SJSA1 (cell line): ENCODE measurements around the genes ZNF626, ZNF431, ZNF492 and ZNF730.

- RAMPAGE, long total RNA: no peak
Measured at GRCh38 chr19:19627393-19628040, 503 bp downstream of the LPAR2 start.

- RAMPAGE, long total RNA: no peak
Measured at GRCh38 chr19:19660930-19662278, 2.1 kb downstream of the ATP13A1 start.

DNA sequence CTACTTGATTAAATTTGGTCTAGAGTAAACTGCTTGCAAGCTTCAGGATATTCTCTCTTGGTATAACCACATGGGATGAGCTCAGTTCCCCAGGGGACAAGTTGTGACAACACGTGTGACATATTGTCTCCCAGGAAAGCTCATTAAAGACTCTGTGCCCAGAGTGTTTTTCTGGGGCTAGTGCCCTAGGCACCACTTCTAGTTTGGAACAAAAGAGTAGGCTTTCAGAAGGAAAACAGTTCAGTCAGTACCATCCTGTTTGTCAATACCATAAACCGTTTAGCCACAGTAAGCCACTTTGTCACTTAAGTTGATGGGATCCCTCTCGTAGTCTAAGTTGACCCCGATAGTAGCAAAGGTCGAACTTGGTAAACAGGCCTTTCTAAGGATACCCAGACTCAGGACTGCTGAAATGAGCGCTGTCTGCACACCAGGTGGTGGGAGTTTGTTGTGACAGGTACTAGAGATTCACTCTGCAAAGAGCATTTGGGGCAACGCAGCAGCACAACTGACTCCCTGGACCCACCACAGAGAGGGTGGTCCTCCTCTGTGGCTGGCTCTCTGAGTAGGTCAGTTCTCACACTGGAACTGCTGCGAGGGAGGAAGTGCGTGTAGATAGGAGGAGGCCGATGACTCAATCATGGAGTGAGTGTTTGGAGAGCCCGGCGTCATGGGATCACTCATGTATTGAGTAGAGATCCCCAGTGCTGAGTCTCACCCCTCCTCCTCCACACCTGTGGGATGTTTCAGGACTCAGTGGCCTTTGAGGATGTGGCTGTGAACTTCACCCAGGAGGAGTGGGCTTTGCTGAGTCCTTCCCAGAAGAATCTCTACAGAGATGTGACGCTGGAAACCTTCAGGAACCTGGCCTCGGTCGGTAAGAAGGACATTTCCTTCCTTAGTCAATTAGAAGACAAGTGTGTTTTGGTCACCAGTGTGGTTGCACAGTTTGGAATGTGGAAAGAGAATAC lies 8.8 kb downstream of the ZNF101 start:
- RAMPAGE, long total RNA: no peak

DNA sequence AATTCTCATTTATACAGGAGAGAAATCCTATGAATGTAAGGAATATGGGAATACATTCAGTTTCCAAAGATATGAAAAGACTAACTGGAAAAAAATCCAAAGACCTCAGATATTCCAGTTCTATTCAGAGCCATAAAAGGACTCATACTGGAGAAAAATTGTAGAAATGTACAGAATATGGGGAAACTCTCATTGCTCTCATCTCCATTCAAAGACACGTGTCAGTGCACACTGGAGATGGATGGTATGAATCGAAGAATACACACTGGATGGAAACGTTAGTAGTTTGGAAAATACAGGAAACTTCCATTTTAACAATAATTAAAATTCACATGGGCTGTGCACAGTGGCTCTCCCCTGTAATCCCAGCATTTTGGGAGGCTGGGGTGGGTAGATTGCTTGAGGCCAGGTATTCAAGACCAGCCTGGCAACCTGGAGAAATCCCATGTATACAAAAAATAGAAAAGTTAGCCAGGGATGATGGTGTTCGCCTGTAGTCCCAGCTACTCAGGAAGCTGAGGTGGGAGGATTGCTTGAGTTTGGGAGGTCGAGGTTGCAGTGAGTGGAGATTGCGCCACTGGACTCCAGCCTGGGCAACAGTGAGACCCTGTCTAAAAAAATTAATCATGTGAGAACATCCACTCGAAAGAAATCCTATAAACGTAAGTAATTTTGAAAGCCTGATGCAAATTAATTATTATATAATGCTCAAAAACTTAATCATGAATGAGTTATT lies 12.7 kb downstream of the ZNF101 start:
- RAMPAGE, long total RNA: no peak

GRCh38 chr19:19710594-19710911 lies 22.4 kb downstream of the ZNF14 start:
- RAMPAGE, long total RNA: no peak

DNA sequence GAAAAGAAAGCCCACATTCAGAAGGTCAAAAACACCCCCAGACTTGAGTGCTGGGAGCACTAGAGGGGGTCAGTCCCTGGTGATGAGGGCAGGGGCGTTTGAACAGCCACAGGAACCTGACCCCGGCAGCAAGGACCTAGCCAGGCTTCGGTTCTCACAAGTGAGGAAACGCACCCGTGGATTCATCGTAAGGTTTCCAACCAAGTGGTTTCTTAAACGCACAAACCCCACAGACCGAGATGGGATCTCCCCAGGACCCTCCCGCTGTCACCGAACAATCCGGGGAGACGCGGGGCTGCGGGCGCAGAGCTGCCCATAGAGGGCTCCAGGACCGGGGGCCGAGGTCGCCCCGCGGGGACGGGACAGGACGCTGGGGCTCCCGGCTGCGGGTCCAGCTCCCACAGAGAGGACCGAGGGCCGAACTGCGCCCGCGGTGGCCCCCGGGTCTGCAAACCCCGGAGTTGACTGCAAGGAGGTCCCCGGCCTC lies 457 bp downstream of the ZNF14 start:
- RAMPAGE, long total RNA: no peak

GRCh38 chr19:19784675-19785357 lies 36.7 kb downstream of the ZNF506 start:
- RAMPAGE, long total RNA: no peak

GRCh38 chr19:20068450-20068859 lies 9.3 kb upstream of the ZNF90 start:
- RAMPAGE, long total RNA: no peak

DNA sequence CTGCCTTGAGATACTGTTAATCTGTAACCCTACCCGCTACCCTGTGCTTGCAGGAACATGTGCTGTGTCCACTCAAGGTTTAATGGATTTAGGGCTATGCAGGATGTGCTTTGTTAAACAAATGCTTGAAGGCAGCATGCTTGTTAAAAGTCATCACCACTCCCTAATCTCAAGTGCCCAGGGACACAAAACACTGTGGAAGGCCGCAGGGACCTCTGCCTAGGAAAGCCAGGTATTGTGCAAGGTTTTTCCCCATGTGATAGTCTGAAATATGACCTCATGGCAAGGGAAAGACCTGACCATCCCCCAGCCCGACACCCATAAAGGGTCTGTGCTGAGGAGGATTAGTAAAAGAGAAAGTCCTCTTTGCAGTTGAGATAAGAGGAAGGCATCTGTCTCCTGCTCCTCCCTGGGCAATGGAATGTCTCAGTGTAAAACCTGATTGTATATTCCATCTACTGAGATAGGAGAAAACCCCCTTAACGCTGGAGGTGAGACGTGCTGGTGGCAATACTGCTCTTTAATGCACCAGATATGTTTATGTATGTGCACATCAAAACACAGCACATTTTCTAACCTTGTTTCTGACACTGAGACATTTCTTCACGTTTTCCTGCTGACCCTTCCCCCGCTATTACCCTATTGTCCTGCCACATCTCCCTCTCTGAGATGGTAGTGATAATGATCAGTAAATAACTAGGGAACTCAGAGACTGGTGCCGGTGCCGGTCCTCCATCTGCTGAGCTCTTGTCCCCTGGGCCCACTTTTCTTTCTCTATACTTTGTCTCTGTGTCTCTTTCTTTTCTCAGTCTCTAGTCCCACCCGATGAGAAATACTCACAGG lies 4.9 kb downstream of the ZNF90 start:
- RAMPAGE, long total RNA: no peak

- RAMPAGE, long total RNA: no peak
Measured at GRCh38 chr19:20612625-20612817, 46.9 kb upstream of the ZNF737 start.

DNA sequence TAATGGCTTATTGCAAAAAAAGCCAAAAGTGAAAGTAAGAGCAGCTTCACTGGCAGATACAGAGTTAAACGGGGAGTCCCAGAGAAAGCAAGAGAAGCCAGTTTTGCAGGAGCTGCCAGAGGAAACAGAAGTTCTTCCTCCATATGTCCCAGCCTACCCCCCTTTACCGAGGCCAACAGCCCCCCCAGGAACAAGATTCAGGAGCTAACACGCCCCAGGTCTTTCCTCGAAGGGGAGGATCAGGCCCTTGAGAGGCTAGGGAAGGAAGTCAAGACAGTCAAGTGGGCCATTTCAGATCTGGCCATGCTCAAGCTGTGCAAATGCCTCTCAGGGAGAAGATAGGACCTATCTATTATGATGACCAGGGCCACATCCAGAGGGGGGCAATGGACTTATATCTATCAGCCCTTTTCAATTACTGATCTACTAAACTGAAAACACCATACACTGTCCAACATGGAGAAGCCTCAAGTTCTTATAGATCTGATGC lies 47.3 kb upstream of the ZNF737 start:
- RAMPAGE, long total RNA: no peak

DNA sequence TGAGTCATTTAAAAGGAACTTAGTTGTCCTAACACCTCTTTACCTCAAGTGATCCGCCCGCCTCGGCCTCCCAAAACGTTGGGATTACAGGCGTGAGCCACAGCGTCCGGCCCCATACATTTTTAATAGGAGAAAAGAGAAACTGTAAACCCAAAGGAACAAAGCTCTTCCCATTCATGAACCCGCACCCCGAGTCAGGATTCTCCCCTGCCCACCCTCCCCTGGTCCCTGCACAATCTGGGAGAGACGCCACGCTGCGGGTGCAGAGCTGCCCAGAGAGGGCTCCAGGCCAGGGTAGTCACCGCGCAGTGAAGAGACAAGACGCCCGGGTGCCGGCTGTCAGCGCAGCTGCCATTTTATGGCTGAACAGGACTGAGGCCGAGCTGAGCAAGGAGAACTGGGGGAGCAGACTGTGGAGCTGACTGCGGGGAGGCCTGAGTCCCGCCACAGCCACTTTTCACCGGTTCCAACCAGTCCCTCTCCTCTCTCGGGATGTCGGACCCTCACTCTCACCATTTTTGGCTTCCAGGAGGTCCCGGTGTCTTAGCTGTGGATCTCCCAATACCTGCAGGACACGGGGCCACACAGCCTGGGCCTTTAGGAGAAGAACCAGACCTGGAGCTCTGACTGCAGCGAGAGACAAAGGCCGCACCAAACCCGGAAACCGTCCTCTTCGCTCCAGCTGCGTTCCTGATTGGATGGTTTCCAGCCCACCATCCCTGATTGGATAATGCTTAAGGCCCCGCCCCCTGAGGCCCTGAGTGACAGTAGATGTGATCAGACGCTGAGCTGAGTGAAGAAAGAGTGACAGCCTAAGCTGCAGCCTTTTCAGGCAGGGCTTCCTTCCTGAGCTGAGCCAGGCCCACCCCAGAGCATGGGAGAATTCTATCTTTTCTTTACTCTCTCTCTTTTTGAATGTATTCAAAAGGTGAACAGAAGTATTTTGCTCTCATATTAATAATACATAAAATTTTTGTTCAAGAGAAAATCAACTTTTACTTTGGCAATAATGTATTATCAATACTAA lies at the start of gene ZNF626:
Gene ZNF626 (minus strand): TSS at position 641 of the 1,027 bp plus-strand sequence.
- RAMPAGE, long total RNA: no peak

- RAMPAGE, long total RNA: no peak
Measured at GRCh38 chr19:21083774-21084194, 1.8 kb downstream of the ZNF714 start.

DNA sequence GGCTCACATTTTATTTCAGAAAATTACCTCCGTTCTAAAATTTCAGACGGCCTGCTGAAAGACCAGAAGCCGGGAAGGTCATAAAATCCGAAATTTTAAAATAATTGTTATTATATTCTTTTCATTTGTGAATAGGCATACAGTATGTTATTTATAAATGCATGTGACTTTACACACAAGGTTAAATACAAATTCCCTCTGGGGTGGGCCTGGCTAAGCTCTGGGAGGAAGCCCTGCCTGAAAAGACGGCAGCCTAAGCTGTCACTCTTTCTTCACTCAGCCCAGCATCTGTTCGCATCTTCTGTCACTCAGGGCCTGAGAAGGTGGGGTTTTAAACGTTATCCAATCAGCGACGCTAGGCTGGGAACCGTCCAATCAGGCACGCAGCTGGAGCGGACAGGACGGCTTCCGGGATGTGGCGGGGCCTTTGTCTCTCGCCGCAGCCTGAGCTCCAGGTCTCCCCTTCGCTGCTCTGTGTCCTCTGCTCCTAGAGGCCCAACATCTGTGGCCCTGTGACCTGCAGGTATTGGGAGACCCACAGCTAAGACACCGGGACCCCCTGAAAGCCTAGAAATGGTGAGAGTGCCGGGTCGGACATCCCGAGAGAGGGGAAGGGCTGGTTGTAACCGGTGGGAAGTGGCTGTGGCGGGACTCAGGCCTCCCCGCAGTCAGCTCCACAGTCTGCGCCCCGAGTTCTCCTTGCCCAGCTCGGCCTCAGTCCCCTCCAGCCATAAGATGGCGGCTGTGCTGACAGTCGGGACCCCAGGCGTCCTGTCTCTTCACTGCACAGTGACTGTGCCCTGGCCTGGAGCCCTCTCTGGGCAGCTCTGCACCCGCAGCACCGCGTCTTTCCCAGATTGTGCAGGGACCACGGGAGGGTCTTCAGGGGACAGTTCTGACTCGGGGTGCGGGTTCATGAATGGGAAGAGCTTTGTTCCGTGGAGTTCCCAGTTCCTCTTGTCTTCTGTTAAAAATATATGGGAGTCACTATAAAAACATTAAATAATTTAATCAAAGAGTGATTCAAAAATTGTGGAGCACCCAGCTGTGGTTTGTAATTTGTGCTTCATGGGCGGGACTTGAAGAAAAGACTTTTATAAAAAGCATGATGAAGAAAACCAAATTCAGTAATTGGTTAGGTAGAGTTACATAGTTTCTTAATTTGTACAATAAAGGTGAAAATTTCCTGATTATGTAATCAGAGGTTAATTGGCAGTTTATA lies at the start of gene ZNF431:
Gene ZNF431 (plus strand): TSS at position 430 of the 1,222 bp plus-strand sequence.
- RAMPAGE, long total RNA: start-site peak on the plus strand centred at position 436 of the sequence, 40 bp wide, 44 and 36 reads in 2 replicates

GRCh38 chr19:21328183-21329167 lies 735 bp downstream of the ZNF708 start:
- RAMPAGE, long total RNA: no peak

DNA sequence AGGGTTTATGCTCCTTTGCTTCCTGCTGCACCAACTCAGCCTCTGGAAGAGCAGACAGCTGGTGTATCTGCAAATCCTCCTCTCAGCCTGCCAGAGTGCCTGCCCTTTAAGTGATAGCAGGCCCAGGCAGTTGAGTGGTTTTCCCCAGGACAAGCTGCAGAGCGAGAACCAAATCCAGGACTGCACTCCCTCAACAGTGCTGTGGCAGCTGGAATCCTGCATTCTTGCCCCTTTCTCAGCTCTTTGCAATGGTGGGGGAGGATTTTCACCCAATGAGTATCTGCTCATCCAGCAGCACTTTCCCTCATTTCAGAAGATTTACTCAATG lies 85.5 kb downstream of the ZNF429 start:
- RAMPAGE, long total RNA: no peak

DNA sequence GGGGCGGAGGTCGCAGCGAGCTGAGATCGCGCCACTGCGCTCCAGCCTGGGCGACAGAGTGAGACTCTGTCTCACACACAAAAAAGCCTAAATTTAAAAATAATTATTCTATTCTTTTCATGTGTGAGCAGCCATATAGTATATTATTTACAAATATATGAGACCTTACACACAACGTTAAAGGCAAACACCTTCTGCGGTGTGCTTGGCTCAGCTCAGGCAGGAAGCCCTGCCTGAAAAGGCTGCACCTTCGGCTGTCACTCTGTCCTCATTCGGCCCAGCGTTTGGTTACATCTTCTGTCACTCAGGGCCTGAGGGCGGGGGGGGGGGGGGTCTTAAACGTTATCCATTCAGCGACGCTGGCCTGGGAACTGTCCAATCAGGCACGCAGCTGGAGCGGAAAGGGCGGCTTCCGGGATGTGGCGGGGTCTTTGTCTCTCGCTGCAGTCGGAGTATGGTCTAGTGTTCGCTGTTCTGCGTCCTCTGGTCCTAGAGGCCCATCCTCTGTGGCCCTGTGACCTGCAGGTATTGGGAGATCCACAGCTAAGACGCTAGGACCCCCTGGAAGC lies at the start of gene ZNF492:
Gene ZNF492 (plus strand): TSS at position 428 of the 569 bp plus-strand sequence.
- RAMPAGE, long total RNA: no peak

GRCh38 chr19:22784679-22785069 lies 723 bp upstream of the ZNF99 start:
- RAMPAGE, long total RNA: no peak

GRCh38 chr19:23074782-23075933 lies 41.7 kb upstream of the ZNF730 start:
- RAMPAGE, long total RNA: no peak

DNA sequence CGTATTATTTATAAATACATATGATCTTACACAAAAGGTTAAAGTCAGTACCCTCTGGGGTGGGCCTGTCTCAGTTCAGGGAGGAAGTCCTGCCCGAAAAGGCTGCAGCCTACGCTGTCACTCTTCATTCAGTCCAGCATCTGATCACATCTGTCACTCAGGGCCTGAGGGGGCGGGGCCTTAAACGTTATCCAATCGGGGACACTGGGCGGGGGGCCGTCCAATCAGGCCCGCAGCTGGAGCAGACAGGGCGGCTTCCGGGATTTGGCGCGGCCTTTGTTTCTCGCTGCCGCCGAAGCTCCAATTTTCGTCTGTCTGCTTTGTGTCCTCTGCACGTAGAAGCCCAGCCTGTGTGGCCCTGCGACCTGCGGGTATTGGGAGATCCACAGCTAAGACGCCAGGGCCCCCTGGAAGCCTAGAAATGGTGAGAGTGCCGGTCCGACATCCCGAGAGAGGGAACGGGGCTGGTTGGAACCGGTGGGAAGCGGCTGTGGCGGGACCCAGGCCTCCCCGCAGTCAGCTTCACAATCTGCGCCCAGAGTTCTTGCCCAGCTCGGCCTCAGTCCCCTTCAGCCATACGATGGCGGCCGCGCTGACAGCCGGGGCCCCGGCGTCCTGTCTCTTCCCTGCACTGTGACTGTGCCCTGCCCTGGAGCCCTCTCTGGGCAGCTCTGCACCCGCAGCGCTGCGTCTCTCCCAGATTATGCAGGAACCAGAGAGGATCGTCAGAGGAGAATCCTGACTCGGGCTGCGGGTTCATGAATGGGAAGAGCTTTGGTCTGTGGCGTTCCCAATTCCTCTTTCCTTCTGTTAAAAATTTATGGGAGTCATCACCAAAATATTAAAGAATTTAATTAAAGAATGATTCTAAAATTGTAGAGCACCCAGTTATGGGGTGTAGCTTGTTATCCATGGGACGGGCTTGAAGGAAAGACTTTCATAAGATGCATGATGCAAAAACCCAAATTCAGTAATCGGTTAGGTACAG lies at the start of gene ZNF730:
Gene ZNF730 (plus strand): TSS at position 273 of the 988 bp plus-strand sequence.
- RAMPAGE, long total RNA: no peak